Breast (tissue), 4 donors: ENCODE data around the gene PDIK1L.

DNA sequence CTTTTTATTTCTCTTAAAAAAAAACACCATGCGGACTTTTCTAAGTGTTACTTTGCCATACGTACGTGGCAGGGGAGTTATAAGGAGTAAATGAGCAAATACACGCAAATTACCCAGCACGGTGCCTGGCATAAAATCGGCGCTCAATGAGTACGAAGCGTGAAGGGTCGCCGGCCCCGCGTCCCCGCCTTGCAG lies 973 bp upstream of the MACO1 start:
- PRO-cap, 3 experiments, result no peak in any of the 3 experiments
- RRBS, result no CpG with 5 or more reads among the region's 14 CpGs

DNA sequence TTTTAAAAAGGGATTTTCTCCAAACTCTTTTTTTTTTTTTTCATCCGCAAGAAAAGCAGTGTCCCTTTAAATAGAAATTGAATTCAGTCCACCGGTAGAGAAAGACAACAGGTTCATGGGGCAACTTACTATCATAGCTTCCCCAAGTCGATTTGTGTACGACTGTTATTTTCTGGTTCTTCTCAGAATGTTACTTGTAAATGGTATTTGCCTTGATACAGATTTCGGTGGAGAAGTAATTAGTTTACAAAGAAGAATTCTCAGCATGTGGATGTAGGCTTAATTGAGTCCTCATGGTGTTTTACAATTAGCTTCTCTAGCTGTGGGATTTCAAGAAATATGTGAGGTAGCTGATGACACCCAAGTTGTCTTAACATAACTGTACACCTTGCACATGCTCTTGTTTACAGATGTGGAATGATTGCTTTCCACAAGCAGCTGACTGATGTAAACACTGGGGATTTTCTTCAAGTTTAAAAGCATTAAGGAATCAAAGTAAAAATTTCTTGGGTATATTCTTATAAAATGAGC lies 1.3 kb downstream of the MACO1 start:
- PRO-cap, 3 experiments, result no peak in any of the 3 experiments
- RRBS, result no CpG with 5 or more reads among the region's 5 CpGs

- PRO-cap, 3 experiments, result no peak in any of the 3 experiments
- RRBS, result no CpG with 5 or more reads among the region's 4 CpGs
Observed at GRCh38 chr1:25561472-25561867, 18.1 kb downstream of the LDLRAP1 start.

- PRO-cap, 3 experiments, result no peak in any of the 3 experiments
- RRBS, result 34% methylated on average over 3 of the region's 8 CpGs
Observed at GRCh38 chr1:25566315-25566765, 22.9 kb downstream of the LDLRAP1 start.

DNA sequence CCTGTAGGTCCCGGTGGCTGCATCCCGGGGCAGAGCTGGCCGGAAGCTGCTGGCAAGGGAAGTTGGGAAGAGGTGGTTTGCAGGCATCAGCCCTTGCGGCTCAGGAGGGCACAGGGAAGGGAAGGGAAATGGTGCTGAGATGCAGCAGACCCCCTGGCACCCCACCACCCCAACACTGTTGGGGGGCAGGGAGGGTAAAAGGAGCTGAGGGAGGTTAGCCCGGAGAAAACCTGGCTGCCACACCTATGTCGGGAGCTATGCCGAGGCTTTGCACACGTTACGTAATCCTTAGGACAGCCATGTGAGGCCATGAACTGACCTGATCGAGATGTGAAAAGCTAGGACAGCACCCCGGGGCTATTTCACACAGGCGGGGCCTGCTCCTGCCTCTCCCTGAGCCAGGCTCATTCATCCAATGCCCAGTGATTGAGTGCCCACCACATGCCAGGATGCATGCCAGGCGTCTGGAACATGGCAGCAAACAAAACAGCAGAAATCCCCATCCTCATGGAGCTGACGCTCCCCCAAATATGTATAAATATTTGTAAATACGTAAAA lies 30.1 kb downstream of the LDLRAP1 start:
- PRO-cap, 3 experiments, result no peak in any of the 3 experiments
- RRBS, result 70% methylated on average over 2 of the region's 15 CpGs

GRCh38 chr1:25631523-25632133 lies 15.0 kb downstream of the MAN1C1 start:
- PRO-cap, 3 experiments, result no peak in any of the 3 experiments
- RRBS, result no CpG with 5 or more reads among the region's 9 CpGs

GRCh38 chr1:25681854-25682643 lies 65.5 kb downstream of the MAN1C1 start:
- PRO-cap, 3 experiments, result no peak in any of the 3 experiments
- RRBS, result no CpG with 5 or more reads among the region's 7 CpGs

DNA sequence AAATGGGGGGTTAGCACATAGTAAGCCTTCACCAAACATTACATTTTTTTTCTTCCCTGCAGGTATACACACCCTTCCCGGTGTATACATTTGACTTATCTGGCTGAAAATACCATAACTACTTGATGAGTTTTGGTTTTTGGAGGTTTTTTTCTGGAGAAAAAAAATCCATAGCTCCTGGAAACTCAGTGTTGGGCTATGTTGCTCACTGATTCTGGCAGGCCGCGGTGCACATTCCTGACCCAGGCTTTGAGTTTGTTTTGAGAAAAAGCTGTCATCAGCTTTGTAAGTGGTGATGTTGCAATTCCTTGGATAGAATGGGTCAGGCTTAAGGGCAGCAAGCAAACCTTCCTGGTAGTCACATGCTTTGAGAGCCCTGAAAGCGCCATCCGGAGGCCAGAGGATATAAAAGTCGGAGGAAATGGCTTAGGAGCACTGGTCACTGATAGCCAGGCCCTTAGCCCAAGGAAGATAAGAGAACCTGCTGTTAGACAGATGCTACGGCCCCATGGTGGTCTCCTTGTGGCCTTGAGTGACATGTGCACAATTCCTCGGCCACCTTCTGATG lies 78.4 kb downstream of the MAN1C1 start:
- PRO-cap, 3 experiments, result no peak in any of the 3 experiments
- RRBS, result no CpG with 5 or more reads among the region's 8 CpGs

DNA sequence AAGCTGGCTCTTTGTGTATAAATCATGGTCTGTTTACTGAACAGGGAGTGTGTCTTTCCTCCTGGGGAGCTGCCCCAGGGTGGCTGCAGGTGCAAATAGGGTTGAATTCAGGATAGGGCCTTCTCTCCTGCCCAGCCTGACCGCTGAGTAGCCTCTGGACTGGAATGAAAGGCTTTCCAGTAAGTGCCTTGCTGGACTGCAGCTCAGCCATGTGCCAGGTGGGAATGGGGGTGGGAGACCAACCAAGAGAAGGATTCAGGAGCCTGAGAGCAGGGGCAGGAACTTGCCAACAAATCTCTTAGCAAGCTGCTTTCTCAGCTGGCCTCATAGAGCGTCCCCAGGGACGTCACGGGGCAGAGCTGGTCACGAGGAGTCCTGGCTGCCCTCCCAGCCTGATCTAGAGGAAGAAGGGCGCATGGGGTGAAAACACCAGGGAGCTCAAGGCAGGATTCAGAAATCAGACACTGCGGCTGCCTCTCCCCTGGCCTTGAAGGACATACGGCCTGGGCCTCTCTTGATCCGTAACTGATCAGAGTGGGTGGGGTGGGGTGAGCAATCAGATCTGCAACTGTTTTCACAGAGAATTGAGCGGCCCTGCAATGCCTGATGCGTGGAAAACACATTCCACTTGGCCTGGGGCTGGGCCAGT lies 56.5 kb upstream of the SELENON start:
- PRO-cap, 3 experiments, result peak in 1 of 3 experiments; most common plus-strand start position 400 of the sequence (in 1)
- RRBS, result no CpG with 5 or more reads among the region's 11 CpGs

DNA sequence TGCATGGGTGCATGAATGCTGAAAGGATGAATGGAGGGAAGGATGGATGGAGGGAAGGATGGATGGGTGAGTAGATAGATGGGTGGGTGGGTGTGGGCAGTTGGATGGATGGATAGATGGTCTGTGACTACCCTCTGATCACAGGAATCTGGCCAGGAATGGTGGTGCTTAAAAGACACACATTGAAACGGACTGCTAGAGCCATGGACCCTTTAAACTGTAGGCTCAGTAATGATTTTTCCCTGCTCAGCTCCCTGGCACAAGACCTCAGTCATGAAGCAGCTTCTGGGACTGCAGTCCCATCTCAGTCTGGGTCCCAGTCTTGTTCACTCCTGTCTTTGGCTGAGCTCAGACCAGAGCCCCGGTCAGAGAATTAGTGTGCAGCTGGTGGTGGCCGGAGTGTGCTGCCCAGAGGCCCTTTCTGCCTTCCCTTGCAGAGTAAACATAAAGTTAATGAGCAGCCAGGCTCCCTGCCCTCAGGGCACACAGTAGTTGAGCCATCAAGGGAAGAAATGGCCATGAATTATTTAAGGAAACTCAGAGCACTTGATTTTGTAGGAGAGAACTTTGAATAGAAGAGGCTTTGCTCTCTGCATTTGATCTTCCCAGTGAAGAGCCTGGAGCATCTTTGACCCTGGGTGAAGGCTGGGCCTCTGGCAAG lies 26.7 kb upstream of the SELENON start:
- PRO-cap, 3 experiments, result no peak in any of the 3 experiments
- RRBS, result no CpG with 5 or more reads among the region's 3 CpGs

DNA sequence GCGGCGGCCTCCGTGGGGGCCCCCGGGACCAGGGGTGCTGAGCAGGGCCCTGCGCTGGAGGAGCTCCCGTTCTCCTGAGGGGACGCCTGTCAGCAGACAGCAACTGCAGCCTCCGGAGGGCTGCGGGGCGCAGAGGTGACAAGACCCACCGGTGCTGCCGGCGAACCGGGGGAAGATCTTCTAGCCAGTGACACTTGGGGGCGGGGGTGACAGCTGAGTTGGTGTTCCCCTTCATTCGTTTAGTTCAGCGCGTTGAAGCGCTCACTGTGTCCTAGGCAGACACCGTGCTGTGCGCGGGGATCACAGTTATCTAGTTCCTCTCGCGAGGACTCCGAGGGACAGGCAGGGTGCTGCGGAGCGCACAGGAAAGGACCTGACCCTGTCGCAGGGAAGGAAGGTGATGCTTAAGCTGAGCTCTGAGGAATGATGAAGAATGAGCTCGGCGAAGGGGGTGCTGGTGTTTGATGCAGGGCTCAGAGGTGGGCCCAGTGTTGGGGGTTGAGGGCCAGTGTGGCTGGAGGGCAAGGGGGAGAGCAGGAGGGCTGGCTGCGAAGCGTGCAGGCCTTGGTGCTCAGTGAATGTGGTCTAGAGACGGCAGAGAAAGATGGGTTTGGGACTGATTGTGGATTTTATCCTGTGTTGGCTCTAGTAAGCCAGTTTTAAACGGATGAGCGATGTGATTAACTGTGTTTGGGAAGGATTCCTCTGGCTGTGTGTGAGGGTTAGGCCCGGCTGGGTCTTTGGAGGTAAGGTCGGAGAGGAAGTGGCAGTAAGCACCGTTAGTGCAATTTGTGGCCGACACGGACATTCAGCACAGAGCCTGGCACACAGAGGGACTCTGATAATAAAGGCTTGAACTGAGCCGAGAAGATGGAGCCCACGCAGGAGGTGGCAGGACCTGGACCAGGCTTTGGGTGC lies 1.0 kb downstream of the MTFR1L start:
- PRO-cap, 3 experiments, result peak in 2 of 3 experiments; most common plus-strand start position 341 of the sequence (in 2); most common minus-strand start position 263 of the sequence (in 1)
- RRBS, result 1% methylated on average over 9 of the region's 42 CpGs

DNA sequence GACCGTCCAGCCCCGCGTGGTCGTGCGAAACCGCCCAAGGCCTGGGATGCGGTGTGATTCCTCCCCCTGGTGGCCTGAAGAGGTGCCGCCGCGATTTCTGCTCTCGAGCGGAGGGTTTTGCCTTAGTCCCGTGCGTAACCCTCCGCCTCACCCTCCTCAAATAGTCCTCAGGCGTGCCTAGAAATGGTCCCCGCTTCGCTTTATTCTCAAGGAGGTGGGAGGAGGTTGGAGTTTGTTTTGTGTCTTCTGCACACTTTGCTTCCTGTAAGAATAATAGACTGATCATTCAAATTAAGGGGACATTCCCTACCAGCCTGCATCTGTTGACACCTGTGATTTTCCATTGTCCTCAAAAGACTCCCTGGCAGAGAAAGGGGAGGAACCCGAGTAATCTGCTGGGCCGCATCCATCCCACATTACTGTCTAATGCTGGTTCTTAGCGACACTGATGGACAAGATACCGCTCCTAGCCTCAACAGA lies 423 bp upstream of the PAFAH2 start:
- PRO-cap, 3 experiments, result peak in 3 of 3 experiments; most common plus-strand start position 209 of the sequence (in 2)
- RRBS, result no CpG with 5 or more reads among the region's 22 CpGs

DNA sequence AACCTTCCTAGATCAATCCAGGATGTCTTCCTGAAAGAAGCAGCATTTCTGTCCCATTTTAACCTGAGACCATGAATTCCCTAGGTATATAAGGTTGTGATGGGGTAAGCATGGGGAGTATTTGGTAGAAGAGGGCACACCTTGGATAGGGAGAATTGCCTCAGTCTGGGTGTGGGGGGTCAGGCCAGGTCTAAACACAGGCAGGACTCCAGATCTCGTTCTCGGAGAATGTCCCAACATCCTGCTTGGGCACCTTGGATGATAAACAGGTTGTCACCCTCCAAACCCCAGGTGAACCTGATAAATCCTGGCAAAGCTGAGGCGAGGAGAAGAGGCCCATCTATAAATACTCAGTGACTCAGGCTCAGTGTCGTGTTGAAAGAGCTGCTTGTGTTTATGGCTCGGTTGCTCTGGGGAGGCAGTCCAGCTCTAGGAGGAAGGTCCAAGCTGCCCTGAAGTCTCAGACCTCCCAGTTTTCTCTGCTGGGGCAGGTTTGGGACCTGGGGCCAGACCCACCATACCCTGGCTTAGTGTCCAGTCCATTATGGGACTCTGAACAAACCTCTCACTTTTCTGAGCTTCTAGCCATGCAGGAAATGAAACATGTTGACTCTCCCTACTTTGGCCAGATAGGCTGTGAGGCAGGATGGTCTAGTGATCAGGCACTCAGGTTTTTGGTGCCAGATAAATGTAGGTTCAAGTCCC lies 15.8 kb upstream of the TRIM63 start:
- PRO-cap, 3 experiments, result no peak in any of the 3 experiments
- RRBS, result no CpG with 5 or more reads among the region's 5 CpGs

- PRO-cap, 3 experiments, result no peak in any of the 3 experiments
- RRBS, result no CpG with 5 or more reads among the region's 5 CpGs
Observed at GRCh38 chr1:26093593-26093914, 18.1 kb upstream of the PDIK1L start.

- PRO-cap, 3 experiments, result peak in 3 of 3 experiments; most common plus-strand start chr1:26111165 (in 3); most common minus-strand start chr1:26111060 (in 2)
- RRBS, result under 1% methylated on average over 15 of the region's 83 CpGs
Observed at GRCh38 chr1:26110648-26111475, 762 bp upstream of the PDIK1L start.

GRCh38 chr1:26111476-26111969 lies at the start of gene PDIK1L:
TSS of gene PDIK1L (plus strand) at chr1:26111824.
- PRO-cap, 3 experiments, result peak in 3 of 3 experiments; most common plus-strand start chr1:26111665 (in 3); most common minus-strand start chr1:26111601 (in 3)
- RRBS, result 2% methylated on average over 27 of the region's 68 CpGs

GRCh38 chr1:26181768-26182333 lies 4.6 kb downstream of the CNKSR1 start:
- PRO-cap, 3 experiments, result no peak in any of the 3 experiments
- RRBS, result no CpG with 5 or more reads among the region's 8 CpGs

- PRO-cap, 3 experiments, result no peak in any of the 3 experiments
- RRBS, result no CpG with 5 or more reads among the region's 11 CpGs
Observed at GRCh38 chr1:26182334-26182820, 5.1 kb downstream of the CNKSR1 start.

DNA sequence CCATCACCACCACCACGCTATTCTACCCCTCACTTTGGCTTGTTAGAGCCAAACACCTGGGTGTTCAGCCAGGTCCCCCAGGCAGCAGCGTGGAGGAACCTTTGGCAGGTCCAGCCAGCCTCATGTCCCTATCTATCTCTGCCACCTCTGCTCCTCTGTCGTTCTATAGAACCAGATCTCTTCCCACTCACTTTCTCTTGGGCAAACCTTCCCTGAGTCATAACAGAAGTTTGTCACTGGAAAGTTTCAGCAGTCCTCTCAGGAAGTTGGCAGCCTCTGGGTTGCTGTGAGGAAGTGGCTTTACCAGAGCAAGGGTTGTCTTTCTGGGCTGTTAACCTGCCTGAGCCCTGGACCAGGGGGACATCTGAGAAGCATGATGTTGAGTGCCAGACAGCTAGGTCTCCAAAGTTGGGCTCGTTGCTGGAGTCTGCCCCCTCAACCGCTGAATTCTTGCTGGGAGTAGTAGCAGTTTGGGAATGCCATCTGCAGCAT lies 1.0 kb upstream of the SH3BGRL3 start:
- PRO-cap, 3 experiments, result peak in 2 of 3 experiments; most common plus-strand start position 264 of the sequence (in 1); most common minus-strand start position 134 of the sequence (in 1)
- RRBS, result no CpG with 5 or more reads among the region's 5 CpGs

DNA sequence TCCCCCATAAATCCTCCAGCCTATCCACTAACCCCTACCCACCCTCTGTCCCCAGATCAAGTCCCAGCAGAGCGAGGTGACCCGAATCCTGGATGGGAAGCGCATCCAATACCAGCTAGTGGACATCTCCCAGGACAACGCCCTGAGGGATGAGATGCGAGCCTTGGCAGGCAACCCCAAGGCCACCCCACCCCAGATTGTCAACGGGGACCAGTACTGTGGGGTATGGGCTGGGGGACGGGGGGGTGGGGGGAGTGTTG lies 754 bp downstream of the SH3BGRL3 start:
- PRO-cap, 3 experiments, result no peak in any of the 3 experiments
- RRBS, result no CpG with 5 or more reads among the region's 7 CpGs